LUHMES (cell line): Measurements from ENCODE around the genes HCAR2 and ARL6IP4.

DNA sequence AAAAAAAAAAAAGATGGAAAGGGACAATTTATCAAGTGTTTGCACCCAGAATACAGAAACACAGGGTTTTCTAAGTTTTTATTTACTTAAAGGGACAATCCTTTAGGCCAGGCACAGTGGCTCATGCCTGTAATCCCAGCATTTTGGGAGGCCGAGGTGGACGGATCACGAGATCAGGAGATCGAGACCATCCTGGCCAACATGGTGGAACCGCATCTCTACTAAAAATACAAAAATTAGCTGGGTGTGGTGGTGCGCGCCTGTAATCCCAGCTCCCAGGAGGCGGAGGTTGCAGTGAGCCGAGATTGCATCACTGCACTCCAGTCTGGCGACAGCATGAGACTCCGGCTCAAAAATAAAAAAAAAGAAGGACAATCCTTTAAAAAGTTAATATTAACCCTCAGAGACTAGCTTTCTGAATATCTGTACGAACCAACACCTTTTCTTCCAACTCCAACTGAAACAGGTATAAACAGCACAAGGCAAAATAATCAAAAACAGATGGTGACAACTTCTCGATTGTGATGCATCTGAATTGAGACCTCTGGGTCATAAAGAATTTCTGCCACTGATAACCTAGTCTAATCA is 27.9 kb downstream of the CLIP1 start:
- PRO-cap, result no peak

DNA sequence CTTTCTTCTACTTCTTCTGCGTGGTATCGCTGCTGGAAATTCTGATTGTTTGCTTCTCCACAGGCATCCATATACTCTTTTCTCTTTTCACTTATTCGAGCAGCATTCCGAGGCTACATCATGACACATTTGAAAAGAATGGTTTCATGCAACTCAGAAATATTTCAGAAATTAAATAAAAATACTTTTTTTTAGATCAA is 18.9 kb downstream of the ZCCHC8 start:
- PRO-cap, result no peak

GRCh38 chr12:122702761-122703750 is at the start of gene HCAR2:
Gene HCAR2, minus strand, starts transcription at chr12:122703357.
- PRO-cap, result no peak

- PRO-cap, result no peak
Measured at GRCh38 chr12:122841119-122841503, 5.9 kb downstream of the HIP1R start.

DNA sequence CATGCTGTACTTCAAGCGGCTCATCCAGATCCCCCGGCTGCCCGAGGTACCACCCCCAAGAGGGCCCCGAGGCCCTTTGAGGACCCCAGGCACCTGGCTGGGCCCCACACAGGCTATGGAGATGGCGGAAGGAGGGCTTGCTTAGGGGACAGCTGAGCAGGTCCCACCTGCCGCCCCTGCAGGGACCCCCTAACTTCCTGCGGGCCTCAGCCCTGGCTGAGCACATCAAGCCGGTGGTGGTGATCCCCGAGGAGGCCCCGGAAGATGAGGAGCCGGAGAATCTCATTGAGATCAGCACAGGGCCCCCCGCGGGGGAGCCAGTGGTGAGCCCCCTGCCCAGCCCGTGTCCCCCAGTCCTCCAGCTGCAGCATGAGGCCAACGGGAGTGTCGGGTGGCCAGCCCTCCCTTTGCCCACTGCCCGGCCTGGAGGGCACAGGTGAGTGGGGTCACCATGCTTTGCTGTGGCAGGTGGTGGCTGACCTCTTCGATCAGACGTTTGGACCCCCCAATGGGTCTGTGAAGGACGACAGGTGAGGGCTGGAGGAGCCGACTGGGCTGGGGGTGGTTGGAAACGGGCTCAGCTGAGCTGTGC is 19.9 kb downstream of the HIP1R start:
- PRO-cap, result no peak

DNA sequence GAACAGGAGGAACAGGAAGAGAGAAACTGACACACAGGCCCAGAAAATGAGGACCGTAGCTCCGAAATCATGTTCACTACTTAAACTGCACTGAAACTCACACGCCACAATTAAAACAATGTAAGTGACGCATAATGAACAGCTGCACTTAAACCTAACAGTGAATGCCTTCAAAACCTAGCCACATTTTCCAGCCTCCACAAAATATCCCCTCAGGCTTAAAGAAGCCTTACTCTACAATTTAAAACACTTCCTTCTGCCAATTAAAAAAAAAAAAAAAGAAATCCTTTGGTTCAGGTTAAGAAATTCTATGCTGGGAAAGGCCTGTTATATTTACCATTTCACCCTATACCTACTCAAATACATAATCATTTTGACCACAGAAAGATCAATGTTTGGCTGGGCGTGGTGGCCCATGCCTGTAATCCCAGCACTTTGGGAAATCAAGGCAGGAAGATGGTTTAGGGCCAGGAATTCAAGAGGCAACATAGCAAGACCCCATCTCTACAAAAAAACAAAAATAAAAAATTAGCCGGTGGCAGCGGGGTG is 3.6 kb downstream of the VPS37B start:
- PRO-cap, result no peak

DNA sequence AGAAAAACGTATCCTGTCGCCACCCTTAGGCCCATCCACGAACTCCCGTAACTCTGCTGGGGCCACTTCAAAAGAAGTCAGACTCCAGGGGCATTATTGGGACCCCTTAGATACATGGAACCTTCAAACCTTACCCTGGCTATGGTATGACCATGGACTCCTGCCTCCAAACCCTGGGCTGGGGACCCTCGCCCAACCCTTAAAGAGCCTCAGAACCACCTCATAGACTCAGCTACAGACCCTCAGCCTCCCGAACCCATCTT is 978 bp downstream of the VPS37B start:
- PRO-cap, result no peak

- PRO-cap, result unidirectional peak, plus-strand start at chr12:122980280; bidirectional peak, plus-strand start at chr12:122980367, minus-strand start at chr12:122980390; bidirectional peak, plus-strand start at chr12:122980702, minus-strand start at chr12:122980574
Measured at GRCh38 chr12:122980122-122981032, at the start of gene ARL6IP4. Gene ARL6IP4, plus strand, starts transcription at chr12:122980681.

DNA sequence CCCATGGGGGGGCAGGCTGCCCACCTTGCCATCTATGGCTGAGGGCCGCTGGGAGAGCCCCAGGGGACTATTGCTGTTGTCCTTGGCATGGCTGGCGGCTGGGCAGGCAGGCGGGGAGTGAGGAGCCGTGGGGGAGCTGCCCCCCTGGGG is 3.4 kb downstream of the ARL6IP4 start:
- PRO-cap, result no peak

DNA sequence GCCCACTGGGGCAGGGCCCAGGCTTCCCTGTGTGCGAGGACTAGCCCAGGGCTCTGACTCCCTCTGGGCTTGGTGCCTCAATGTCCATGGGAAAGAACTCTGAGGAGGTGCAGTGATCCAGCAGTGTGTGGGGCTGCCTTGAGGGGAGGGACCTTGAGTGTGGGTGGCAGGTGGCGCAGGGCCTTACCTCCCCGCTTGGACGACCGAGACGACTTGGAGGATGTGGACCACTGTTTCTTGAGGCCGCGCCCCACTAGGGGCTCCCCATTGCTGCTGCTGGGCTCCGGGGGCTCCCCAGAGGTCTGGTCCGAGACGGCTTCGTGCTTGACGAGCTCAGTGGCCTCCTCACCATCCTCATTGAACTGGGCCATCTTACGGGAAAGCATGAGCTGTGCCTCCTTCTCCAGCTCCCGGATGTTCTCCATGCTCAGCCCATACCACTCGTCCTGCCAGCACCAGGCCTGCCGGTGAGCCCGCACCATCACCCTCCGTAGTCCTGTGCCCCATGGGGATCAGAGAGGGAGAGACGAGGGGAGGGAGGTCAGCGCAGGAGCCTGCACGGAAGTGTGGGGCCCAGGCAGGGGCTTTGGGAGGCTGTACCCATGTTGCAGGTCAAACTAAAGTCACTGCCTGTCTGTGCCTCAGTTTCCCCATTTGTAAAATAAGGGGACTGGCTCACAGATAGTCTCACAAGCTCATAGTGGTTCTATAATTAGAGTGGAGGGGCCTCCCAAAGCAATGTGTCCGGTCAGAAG is 24.7 kb downstream of the ARL6IP4 start:
- PRO-cap, result no peak

- PRO-cap, result no peak
Measured at GRCh38 chr12:123043596-123043941, 63.1 kb downstream of the ARL6IP4 start.

GRCh38 chr12:123067602-123068170 is 83.2 kb downstream of the PITPNM2 start:
- PRO-cap, result no peak

- PRO-cap, result no peak
Measured at GRCh38 chr12:123149069-123150035, 1.5 kb downstream of the PITPNM2 start.

DNA sequence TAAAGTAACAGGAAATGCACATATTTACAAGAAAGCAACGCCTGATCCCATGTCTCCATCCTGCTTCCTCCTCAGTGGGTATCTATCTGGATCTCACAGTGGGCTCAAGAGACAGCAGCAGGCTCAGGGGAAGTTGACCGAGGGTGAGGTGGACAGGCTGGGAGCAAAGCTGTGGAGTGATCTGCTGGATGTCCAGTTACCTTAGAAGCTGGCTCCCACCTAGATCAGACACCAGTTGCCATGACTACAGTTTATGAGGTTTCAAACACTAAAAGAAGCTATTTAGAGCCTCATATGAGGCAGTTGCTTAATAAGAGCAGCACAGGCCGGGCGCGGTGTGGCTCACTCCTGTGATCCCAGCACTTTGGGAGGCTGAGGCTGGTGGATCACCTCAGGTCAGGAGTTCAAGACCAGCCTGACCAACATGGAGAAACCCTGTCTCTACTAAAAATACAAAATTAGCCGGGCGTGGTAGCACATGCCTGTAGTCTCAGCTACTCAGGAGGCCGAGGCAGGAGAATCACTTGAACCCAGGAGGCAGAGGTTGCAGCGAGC is 10.7 kb downstream of the MTRFR start:
- PRO-cap, result no peak

GRCh38 chr12:123268732-123269915 is 2.5 kb downstream of the CDK2AP1 start:
- PRO-cap, result no peak

DNA sequence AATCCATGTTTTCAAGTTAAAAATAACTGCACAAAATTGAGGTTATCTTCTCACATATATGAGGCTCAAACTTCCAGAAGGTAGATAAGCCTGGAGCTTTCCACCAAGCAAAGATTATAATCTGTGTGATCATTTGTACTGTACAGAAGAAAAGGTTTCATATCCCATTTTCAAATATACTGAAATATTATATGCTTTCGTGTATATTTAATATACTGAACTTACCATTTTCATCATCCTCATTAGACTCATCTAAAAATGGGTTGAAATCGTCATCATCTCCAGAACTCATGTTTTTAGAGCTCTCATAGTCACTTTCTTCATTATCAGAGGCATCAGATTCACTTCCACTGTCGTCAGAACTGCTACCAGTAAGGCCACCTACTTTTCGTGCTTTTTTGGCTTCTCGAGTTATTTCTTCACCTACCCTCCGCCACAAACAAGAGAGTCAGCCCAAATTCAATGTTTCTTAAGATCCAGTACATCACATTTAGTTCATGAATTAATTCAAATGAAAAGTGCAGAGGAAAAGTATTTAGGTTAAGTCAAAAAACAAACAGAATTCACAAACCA is 43.3 kb downstream of the SBNO1 start:
- PRO-cap, result no peak

DNA sequence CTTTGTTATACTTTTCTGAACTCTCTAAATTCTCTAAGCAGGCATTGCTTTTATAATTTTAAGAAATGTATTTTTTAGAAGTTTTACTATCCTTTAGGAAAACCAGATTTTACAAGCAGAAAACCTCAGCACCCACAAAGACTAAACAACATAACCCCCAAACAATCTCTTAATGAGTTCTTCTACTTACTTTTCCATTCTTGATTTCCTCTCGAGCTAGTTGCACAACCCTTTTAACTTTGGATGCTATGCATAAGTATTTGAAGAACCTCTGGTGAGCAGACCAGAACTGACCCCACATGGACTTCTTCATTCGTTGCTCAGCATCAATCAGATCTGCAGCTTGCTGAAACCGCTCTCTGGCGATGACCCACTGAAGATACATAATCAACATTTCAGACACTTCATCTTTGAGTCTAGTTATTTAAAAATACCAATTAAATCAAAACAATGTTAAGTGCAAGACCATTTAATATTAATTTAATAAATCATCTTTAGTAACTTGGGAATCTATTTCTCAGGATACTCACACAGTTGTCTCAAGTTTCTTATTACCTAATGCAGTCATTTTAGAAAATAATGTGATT is 38.6 kb downstream of the SBNO1 start:
- PRO-cap, result no peak

- PRO-cap, result no peak
Measured at GRCh38 chr12:123391483-123392161, 7.7 kb downstream of the KMT5A start.

GRCh38 chr12:123435859-123436352 is 578 bp downstream of the RILPL2 start:
- PRO-cap, result unidirectional peak, plus-strand start at chr12:123436180

DNA sequence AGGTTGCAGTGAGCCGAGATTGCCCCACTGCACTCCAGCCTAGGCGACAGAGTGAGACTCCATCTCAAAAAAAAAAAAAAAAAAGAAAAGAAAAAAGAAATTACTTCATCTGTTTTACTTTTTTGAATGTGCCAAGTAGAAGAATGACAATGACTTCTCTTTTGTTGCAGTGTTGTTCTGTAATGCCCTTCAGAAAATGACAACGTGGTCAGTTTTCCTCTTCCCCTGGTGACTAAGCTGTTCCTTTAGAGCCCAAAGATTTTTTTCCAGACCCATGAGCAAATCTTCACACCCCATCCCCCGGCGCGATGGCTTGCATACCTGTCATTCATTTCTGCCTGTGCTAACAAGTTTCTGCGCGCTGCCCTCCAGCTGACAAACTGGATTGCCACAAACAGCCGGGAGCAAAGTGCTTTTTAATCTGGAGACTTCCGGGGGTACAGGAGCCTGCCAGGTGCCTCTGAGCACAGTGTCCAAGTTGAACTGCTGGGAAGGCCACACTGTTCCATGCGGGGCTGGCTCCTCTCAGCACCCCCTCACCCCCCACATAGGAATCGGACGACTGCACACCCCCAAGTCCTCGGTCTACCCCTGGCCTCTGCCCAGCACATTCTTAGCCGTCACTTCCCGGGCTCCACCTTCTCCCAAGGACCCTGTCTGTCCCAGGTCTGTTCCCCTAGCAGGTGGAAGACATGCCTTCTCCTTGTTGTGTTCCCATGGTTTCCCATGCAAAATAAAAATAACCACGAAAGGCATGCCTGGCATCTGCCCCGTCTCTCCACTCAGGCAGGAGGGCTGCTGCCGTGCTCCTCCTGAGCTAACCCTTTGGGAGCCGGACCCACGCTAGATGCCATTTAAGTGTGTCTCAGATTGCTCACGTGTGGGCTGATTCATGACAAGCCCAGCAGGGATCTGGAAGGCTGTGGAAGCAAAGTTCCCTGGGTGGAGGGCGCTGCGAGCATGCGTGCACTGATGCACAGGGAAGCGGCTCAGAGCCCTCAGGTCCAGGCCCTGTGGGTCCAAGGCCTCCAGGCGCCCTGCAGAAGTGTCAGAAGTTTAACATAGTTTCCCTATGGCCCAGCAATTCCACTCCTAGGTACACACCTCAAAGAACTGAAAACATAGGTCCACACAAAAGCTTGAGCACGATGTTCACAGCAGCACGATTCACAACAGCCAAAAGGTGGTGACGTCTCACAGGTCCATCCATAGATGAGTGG is 14.1 kb downstream of the RILPL1 start:
- PRO-cap, result no peak